LHCN-M2 (cell line): ENCODE measurements around the gene BIVM.

DNA sequence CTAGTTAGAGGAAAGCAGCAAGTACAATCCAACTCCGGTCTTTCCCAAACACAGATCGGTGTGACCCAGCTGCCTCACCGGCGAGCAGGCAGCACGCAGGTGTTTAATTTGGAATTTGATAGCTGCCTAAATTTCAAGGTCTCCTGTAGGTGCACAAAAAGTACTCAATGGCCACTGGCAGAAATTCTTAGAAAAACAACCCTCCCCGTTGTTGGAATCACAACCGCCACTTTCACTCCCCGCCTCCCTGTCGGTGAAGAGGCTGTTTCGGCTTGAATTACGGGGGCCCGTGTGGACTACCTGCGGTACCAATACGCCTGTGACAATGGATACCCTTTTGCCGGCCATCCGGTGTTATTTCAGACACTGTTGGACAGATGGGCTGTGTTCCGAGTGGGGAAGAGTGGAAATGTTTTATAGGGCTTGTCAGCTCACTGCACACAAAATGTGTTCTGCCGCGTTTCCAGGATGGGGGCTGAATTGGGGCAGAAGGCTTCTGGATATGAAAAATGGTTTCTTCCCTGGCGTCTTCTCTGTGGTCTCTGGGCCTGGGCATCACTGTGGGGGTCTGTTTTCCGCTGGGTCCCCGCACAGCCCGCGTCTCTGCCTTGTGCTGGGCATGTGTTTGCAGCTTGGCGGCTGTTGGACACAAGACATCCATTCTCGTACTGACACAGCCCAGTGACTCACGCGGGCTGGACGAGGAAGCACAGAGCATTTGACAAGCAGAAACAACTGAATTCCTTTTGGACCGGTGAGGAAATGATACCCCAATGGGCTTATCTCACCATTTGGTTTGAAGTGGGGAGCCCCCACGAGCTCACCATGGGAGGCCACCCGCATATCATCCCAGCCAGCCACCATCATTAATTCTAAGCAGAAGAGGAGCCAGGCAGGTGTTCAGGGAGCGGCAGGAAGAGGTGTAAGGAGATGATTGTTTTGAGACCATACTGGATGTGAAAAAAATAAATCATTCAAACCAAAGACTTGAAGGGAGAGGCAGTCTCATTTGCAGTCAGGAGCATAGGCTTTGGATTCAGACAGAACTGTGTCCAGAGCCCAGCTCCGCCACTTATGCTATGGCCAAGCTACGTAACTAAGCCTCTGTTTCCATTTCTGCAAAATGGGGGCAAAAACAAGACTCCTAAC lies 45.2 kb downstream of the ZIC5 start:
- RAMPAGE, long total RNA = no peak

DNA sequence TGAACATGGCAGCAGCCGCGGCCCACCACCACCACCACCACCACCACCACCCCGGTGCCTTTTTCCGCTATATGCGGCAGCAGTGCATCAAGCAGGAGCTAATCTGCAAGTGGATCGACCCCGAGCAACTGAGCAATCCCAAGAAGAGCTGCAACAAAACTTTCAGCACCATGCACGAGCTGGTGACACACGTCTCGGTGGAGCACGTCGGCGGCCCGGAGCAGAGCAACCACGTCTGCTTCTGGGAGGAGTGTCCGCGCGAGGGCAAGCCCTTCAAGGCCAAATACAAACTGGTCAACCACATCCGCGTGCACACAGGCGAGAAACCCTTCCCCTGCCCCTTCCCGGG lies 1.1 kb downstream of the ZIC2 start:
- RAMPAGE, long total RNA = no peak

DNA sequence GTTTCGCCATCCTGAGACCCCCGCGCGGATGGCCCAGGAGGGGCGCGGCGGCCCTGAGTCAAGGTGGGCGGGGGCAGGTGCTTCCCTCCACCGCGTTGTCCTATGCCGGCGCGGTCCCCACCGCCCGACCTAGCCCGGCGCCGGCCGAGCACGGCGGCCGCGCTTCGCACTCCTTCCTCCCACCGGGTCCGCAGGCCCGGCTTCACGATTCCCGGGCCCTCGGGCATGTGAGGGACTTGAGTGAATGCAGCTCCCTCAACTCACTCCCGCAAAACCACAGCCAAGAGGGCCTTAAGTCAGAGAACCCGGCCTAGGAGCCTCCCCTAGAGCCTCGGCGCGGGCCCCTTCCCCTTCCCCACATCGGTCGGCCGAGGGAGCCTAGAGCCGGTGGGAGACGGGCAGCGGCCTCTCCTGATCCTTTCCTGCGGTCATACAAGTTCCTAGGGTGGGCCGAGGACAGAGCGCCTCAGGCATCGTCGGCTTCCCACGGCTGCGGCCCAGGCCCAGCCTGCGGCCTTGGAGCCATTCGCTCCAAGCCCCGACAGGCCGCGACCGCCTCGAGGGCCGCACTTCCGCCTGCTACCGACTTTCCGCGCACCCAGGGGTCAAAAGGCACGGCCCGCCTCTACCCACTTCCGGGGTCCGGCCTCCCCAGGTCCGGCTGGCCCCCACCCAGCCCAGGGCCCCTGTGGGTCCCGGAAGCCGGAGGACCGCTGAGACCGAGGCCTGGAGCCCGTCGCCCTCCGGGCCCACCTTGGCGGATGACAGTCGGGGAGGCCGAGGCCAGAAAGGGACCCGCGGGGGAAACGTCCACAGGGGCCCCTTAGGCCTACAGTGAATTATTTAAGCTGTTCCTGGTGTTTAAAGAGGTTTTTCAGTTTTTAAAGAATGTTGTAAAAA lies 16.0 kb downstream of the ZIC2 start:
- RAMPAGE, long total RNA = no peak

DNA sequence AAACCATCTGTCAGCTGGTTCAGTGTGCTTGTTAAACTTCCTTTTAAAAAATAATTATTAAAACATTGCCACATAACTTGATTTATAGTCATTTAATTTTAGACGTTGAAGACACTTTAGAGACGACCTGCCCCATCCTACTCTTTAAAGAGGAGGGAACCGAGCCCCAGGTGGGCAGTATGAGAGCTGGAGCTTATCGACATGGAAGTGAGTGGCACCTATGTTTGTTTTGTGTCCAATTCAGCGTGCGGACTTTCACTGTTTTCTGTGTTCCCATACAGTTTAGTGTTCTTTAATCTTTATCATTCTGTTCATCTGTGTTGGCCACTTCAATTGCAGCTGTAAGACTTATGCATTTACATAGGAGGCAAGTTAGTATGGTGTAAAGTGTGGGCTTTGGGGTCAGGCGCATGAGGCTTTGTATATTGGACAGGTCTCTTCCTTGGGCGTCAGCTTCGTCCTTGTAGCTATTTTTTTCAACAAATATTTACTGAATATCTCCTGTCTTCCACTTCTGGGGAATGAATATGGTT lies 1.2 kb downstream of the PCCA start:
- RAMPAGE, long total RNA = no peak

DNA sequence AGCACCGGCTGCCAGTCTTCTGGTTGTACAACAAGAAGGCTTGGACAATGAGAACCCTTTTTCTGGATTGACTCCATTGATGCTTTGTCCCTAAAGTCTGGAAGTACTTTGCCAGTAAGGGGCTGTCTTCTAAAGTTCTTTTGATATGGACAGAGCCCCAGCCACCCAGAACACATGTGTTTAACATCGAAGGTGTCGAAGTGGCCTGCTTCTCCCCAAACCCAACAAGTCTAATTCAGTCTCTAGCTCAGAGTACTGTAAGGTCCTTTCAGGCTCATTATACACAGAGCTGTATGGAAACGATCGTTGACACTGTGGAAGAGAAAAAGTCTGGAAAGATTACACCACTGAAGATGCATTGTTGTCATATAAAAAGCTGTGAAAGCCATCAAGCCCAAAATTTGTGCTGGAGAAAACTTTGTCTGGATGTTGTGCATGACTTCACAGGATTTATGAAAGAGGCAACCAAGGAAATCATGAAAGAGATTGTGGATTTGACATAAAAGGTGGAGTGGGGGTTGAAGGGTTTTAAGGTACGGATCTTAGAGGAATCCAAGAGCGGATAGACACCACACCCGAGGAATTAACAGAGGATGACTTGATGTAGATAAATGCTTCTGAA lies 236.9 kb downstream of the PCCA start:
- RAMPAGE, long total RNA = no peak

DNA sequence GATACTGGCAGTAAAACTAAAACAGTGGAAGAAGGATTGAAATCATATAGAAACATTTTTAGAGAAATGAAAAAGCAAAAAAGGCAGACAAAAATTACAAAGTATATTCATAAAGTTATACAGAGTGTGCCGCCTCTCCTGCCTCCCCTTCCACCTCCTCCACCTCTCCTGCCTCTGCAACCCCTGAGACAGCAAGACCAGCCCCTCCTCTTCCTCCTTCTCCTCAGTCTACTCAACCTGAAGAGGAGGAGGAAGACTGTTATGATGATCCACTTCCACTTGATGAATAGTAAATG lies 237.5 kb downstream of the PCCA start:
- RAMPAGE, long total RNA = no peak

GRCh38 chr13:100436057-100436618 lies 152.5 kb downstream of the GGACT start:
- RAMPAGE, long total RNA = no peak

DNA sequence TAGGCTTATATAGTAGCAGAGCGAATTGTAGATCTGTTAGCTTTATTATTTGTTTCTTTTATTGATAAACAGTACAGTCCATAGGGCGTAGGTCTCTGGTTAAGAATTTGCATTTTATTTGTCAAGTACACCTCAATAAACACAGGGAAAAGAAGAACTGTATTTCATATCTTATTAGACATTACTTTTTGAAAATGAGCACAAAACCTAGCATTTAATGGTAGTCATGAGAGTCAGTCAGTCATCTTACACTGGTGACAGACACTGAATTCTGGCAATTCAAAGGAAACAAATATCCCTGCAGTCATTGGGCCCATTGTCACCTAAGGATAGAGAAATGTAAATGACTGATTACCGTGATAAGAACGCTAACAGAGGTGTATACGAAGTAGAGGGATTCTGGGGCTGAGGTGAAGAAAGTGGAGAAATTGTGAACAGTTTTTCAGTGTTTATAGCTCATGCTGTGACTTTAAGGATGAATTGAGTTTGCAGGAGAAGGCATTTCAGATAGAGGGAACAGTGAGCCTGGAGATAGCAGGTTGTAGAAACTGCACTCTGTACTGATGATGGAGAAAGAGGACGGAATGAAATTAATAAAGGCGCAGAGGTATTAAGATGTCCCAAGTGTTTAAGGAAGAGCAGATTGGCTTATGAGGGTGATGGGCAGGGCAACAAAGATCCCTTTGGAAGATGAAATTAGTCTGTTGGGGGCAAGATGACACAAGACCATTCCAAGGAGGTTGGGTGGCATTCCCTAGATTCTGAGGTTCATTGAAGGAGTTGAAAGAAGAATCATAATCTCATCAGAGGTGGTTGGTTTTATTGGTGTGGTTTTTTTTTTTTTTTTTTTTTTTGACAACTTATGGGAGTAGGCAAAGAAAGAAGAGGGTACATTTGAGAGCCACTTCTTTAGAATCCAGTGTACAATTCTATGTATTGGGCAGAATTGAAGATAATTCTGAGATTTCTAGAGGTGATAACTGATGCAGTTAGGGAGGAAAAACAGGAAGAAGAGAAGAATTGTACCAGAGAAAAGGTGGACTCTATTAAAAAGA lies 125.8 kb downstream of the GGACT start:
- RAMPAGE, long total RNA = no peak

DNA sequence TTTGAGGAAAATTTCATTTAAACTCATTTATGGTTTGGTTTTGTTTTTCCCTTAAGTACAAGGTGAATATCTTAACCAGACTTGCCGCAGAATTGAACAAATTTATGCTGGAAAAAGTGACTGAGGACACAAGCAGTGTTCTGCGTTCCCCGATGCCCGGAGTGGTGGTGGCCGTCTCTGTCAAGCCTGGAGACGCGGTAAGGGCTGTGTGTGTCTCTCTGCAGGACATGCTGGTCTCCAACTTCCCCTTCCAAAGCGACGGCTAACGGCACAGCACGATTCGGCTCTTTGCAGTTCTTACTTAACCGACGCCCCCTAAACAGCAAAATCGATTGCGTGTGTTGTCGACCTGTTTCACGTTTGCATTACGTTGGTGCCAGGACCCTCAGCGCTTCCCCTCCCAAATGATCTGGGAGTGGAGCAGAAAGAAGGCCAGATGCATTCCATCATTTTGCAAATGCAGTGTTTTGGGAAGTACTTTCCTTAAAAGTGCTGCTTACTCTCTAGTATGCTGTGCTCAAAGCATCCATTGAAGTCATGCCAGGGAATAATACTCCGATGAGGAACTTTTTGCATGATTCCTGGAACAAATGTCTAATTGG lies 73.1 kb downstream of the GGACT start:
- RAMPAGE, long total RNA = no peak

- RAMPAGE, long total RNA = no peak
These were observed 37.0 kb upstream of the GGACT start for GRCh38 chr13:100625438-100626132.

GRCh38 chr13:101755465-101755975 lies 161.2 kb downstream of the FGF14 start:
- RAMPAGE, long total RNA = no peak

GRCh38 chr13:102401214-102401797 lies 195.5 kb upstream of the TPP2 start:
- RAMPAGE, long total RNA = no peak

- RAMPAGE, long total RNA = no peak
These were observed 156.6 kb upstream of the TPP2 start for GRCh38 chr13:102440176-102440642.

- RAMPAGE, long total RNA = no peak
These were observed 115.2 kb upstream of the TPP2 start for GRCh38 chr13:102481630-102481960.

GRCh38 chr13:102595862-102596660 lies 725 bp upstream of the TPP2 start:
- RAMPAGE, long total RNA = no peak

DNA sequence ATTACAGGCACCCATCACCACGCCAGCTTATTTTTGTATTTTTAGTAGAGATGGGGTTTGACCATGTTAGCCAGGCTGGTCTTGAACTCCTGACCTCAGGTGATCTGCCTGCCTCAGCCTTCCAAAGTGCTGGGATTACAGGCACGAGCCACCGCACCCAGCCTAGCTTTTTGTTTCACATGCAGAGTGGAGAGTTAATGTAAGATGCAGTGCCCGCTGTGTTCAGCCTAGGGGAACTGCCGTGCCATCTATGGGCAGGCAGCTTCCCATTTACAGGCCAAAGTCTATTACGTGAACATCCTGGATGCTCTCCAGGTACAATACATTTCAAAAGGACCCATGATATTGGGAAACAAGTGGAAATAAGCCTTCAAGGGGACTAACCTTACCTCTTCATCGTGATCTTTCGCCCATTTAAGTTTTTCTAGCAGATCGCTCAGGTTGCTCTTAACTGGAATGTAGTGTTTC lies 10.1 kb downstream of the POGLUT2 start:
- RAMPAGE, long total RNA = no peak

DNA sequence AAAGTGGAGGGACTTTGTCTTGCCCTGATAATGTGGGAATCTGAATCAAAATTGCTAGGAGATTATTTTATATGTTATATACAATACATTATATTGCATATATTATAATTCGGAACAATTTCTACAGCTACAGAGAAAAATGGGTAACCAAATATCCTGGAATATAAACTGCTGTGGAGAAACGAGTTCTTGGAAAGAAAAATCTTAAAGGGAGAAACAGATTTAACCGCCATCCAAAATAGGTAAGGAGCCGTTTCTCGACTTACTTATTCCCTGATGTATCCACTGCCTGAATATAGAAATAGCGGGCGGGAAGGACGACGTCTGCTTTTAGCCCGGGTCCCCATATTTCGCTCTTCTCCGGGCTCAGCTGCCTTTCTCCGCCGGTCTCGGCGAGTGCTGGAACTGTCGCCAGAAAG lies 544 bp downstream of the POGLUT2 start:
- RAMPAGE, long total RNA = no peak

GRCh38 chr13:102798851-102799581 lies at the start of gene BIVM:
BIVM (plus strand) TSS chr13:102799119.
- RAMPAGE, long total RNA = no peak

GRCh38 chr13:103006963-103007568 lies 59.2 kb downstream of the SLC10A2 start:
- RAMPAGE, long total RNA = no peak

GRCh38 chr13:105979240-105980090 lies 513.6 kb downstream of the DAOA start:
- RAMPAGE, long total RNA = no peak